Astrocyte (in vitro differentiated cells and primary cell): ENCODE measurements around the genes DYNLT1 and MRPL18.

DNA sequence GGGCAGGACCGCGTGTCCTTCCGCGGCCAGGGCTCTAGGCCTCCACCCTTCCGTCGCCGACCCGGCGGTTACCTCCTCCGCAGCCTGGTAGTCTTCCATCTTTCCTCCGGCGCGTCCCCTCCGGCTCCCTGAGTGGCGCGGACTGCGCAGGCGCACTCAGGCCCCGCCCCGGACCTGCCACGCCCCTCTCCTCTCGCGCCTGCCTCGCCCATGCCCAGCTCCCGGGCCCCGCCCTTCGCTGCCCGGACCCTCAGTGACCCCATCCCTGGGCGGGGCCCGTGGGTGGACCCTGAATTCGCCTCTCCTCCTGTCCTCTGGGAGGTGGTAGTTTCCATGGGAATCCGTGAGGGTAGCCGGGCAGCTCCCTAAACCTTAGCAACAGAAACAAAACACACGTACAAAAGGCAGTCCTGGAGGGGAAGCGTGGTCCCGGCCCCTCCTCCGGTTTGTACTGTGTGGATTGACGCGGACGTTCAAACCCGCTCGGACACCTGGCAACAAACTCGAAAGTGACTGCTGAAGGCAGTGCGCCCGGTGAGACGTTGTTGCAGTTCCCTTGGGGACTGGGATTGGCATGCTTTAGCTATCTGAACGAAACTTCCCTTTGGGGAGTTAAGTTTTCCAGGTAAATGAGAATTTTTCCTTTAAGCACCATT is at the start of gene DYNLT1:
Gene DYNLT1, minus strand, starts transcription at position 134 of the 656 bp plus-strand sequence.
- PRO-cap, result bidirectional peak, plus-strand start at position 324 of the sequence, minus-strand start at position 116 of the sequence
- RRBS, 2 experiments, result 1 to 2% methylated on average over 32 to 36 of the region's 47 CpGs

- PRO-cap, result no peak
- RRBS, 2 experiments, result no CpG with 5 or more reads among the region's 17 CpGs
Observed at GRCh38 chr6:158666644-158667529, 17.0 kb downstream of the SYTL3 start.

GRCh38 chr6:158734806-158735123 is 84.4 kb downstream of the EZR start:
- PRO-cap, result no peak
- RRBS, 2 experiments, result no CpG with 5 or more reads among the region's 3 CpGs

GRCh38 chr6:158737599-158738519 is 81.3 kb downstream of the EZR start:
- PRO-cap, result no peak
- RRBS, 2 experiments, result no CpG with 5 or more reads among the region's 12 CpGs

DNA sequence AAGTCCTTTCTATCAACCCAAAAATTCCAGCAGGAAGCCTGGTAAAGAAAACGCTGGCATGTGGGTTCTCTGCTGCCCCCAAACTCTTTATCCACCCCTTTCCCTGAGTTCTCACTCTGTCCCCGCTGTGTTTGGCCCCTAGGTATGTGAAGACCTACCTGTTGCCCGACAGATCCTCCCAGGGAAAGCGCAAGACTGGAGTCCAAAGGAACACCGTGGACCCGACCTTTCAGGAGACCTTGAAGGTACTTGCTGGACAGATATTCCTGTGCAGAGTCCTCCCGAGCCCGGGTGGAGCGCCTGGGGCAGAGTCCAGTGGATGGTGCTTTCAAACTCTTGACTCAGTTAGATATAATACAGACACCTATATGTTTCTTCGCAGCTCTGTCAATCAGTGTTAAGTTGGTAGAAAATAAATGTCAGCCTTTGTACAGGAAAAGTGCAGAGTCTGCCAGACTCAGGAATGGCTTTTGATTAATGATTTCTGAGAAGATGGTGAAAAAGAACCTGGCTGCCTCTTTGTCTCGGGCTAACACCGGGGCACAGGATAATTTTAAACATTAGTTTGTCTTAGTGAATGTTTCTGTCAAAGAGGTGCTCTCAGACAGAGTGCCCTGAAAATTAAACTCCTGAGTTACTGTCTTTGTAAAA is 67.3 kb downstream of the EZR start:
- PRO-cap, result no peak
- RRBS, 2 experiments, result no CpG with 5 or more reads among the region's 12 CpGs

- PRO-cap, result no peak
- RRBS, 2 experiments, result no CpG with 5 or more reads among the region's 21 CpGs
Observed at GRCh38 chr6:158771642-158772538, 47.3 kb downstream of the EZR start.

DNA sequence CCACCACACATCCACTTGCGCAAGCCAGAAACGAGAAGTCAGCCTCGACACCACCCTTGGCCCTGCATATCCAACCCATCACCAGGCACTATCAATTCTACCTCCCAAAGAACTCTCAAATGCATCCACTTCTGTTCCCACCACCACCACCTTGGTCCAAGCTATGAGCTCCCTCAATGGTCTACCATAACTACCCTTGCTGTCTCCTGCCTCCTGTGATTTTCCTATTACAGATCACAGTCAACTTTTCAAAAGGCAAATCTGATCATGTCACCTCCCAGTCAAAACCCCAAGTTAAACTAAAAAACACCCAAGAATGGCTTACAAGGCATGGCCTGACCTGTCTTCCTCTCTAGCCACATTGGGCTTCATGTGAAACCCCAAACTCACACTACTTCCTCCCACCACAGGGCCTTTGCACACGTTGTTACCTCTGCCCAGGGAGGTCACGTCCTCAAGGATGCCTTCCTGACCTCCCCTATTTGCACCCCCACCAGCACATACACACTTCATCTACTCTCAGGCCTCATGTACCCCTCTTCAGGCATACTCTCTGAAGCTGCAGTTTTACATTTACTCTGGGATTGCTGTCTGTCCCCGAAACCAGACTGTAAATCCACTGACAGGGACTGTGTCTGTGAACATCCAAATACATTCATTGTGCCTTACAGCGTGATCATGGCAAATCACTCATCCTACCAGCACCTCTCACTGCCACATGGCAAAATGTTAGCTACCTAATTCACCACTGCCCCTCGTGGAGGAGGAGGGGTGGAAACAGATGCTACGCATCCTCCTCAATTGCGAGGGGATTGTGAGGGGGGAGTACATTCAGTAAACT is 6.2 kb downstream of the EZR start:
- PRO-cap, result no peak
- RRBS, 2 experiments, result no CpG with 5 or more reads among the region's 10 CpGs

DNA sequence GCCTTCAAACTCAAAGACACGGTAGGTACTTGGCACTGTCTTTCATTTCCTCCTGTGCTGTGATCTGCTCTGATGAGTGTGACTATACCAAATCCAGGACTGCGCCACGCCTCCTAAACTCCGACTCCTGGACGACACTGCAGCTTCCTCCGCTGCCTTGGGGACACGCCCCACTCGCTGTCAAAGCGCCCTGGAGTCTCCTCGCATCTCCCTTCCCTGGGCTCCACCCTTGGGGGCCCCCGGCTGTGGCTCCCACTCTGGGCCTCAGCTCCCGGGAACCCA is 61.3 kb downstream of the RSPH3 start:
- PRO-cap, result no peak
- RRBS, 2 experiments, result 40% methylated on average over 1 of the region's 12 CpGs; no CpG with 5 or more reads in 1 of the 2 experiments

DNA sequence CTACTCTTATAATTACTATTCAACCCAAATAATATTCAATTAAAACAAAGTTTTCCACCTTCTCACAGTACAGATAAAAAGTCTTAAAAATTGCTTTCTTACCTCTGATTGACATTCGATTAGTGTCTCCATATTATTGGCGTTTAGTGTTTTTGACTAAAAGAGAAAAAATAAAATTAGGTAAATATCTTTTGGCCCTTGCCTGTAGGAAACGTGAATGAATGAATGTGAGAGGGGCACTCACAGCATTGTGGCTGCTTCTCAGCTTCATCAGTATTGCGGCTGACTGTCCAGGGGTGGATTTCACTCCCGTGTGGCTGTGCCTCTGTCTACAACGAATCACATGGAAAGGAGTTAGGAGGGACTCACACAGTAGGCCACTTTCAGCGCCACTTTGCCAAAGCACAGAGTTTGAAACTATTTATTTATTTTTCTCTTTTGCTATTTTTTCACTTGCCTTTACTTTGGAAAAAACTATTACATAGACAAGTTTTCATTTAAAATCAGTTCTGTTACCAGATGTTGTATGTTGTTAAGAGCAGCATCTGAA is 840 bp downstream of the TAGAP start:
- PRO-cap, result no peak
- RRBS, 2 experiments, result no CpG with 5 or more reads among the region's 7 CpGs

DNA sequence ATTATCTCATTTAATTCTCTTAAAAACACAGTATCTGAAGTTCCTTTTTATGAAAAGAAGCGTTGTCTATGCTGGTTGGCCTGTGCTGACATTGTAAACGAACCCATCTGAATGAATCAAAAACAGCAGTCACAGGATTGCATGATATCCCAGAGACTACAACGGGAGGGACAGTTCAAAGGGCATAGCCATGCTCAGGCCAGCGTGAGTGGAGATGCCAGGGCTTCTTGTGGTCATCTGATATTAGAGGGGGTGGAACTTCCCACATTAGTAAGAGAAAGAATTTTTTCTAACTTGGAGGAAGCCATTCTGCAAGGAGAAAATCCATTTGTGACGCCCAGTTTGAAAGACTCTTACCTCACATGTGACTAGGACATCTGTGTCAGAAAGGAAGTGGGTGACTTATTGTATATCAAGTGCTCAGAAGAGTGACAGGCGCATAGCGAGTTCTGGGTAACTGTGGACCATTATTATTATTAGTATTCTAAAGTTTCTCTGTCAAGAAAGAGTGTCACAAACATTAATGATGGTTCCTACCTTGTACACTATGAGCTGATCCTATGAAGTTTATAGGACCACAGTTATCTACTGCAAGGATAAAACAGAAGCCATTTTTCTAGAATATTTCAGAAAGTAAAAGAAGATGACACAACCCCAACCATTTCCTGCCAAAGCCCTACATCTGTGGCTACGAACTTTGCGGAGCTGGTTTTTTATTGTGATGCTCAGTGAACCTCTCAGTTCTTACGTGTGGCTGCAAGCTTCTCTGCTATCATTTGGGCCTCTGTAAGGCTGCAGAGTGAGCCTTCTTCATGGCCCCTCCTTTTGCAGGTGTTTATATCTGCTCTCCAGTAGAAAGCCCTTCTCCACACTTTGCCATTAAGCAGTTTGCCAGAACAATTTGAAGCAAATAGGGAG is 17.5 kb upstream of the TAGAP start:
- PRO-cap, result no peak
- RRBS, 2 experiments, result no CpG with 5 or more reads among the region's 10 CpGs

DNA sequence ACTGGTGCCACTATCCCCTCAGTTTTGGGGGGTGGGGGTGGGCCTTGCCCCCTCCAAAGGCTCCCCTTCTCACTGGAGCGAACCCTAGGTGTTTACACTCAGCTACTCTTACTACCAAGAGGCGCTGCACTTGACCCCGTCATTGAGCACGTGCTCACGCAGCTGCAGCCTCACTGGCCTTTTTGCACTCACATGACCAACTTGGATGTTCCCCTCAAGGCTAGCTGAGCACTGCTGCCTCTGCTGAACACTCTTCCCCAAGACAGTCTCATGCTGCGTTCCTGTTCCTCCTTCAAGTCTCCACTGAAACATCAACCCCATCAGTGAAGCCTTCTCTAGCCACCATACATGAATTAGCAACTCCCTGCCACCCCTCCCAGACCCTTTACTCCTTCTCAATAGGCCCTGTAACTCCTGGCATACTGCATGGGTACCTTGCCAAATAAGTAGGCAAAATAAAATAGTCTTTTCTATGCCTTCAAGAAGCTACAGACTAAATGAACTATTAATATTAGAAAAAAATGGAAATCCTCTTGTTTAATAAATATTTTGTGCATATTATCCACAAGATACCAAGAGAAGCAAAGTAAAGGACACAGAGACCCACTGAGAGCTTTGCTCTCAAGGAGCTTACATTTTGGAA is 3.9 kb downstream of the SOD2 start:
- PRO-cap, result no peak
- RRBS, 2 experiments, result no CpG with 5 or more reads among the region's 6 CpGs

DNA sequence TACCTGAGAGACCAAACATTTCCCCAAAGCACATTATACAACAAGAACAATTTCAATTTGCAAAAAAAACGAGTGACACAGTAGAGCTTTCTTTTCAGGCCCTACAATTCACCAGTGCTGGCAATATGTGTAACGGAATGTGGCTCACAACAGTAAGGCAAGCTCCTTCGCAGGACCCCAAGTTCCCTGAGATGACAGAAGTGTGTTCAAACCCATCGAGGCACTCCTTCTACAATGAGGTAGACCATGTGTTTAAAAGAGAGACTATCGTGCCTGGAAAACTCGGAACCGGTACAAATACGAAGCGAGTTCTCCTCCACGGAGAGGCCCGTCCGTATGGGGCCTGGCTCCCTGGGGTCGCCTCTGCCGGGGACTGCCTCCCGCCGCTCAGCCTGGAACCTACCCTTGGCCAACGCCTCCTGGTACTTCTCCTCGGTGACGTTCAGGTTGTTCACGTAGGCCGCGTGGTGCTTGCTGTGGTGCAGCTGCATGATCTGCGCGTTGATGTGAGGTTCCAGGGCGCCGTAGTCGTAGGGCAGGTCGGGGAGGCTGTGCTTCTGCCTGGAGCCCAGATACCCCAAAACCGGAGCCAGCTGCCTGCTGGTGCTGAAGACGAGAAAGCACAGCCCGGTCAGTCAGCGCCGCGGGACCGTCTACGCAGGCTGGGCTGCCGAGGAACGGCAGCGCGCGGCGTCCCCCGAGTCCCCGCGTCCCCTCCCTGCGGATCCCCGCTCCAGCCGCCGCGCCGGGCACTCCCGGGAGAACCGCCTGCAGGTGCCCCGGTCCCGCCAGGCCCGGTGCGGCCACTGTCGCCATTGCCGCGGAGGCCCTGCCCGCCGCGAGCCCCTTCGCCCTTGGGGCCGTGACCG is 549 bp downstream of the SOD2 start:
- PRO-cap, result no peak
- RRBS, 2 experiments, result 1 to 4% methylated on average over 20 to 32 of the region's 66 CpGs

GRCh38 chr6:159716765-159717260 is 10.5 kb upstream of the WTAP start:
- PRO-cap, result no peak
- RRBS, 2 experiments, result no CpG with 5 or more reads among the region's 1 CpG

DNA sequence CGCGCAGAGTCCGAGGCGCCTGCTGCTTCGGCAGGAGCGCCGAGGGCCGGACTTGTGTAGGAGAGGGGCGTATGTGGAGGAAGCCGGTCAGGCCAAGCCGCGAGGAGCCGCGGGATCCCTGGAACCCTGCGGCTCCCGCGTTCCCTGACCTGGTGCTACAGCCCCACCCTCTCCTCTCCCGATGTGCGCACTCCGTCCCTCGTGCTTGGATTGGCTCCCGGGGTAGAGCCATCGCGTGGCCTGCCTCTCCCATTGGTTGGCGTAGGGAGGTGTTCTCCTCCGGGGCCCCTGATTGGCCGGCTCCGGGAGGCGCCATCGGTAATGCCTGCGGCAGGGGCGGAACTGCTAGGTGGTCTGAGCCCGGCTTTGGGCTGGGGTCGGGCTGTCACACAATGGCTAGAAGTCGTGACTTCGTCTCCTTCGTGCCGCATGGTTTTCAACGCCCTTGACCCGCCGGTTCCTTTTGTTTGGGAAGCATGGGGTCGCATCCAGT is 363 bp downstream of the ACAT2 start:
- PRO-cap, result no peak
- RRBS, 2 experiments, result 2% methylated on average over 24 to 28 of the region's 42 CpGs

- PRO-cap, result no peak
- RRBS, 2 experiments, result no CpG with 5 or more reads among the region's 16 CpGs
Observed at GRCh38 chr6:159762679-159763296, 943 bp downstream of the ACAT2 start.

GRCh38 chr6:159766873-159767731 is 5.3 kb downstream of the ACAT2 start:
- PRO-cap, result no peak
- RRBS, 2 experiments, result no CpG with 5 or more reads among the region's 2 CpGs

- PRO-cap, result bidirectional peak, plus-strand start at chr6:159790523, minus-strand start at chr6:159790273
- RRBS, 2 experiments, result no CpG with 5 or more reads among the region's 20 CpGs
Observed at GRCh38 chr6:159790381-159790651, at the start of gene MRPL18. MRPL18 (plus strand) TSS chr6:159790467.

GRCh38 chr6:159829432-159829866 is 29.4 kb downstream of the PNLDC1 start:
- PRO-cap, result no peak
- RRBS, 2 experiments, result no CpG with 5 or more reads among the region's 3 CpGs

GRCh38 chr6:160084872-160085662 is 36.5 kb upstream of the SLC22A1 start:
- PRO-cap, result no peak
- RRBS, 2 experiments, result no CpG with 5 or more reads among the region's 11 CpGs

DNA sequence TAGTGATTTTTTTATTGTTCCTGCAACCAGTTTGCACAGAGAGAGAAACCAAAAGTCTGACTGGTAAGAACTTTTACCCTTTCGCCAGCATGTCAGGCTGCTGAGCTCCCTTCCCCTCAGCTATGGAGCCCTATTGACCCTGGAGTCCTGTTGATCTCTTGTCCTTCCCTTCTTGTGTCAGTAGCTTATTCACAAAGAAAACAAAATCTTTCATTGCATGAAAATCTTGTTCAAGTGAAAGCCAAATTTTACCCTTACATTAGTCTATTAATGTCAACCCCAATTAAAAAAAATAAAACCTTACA is 1.5 kb upstream of the SLC22A1 start:
- PRO-cap, result no peak
- RRBS, 2 experiments, result no CpG with 5 or more reads among the region's 1 CpG